AG04449 (cell line): Measurements from ENCODE around the genes ENTPD8, ARRDC1 and EHMT1.

DNA sequence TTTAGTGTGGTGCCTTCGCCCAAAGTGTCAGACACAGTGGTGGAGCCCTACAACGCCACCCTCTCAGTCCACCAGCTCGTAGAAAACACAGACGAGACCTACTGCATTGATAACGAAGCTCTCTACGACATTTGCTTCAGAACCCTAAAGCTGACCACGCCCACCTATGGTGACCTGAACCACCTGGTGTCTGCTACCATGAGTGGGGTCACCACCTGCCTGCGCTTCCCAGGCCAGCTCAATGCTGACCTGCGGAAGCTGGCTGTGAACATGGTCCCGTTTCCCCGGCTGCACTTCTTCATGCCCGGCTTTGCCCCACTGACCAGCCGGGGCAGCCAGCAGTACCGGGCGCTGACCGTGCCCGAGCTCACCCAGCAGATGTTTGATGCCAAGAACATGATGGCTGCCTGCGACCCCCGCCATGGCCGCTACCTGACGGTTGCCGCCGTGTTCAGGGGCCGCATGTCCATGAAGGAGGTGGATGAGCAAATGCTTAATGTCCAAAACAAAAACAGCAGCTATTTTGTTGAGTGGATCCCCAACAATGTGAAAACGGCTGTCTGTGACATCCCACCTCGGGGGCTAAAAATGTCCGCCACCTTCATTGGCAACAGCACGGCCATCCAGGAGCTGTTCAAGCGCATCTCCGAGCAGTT lies 1.8 kb downstream of the TUBB4B start:
- RRBS = no CpG with 5 or more reads among the region's 30 CpGs

GRCh38 chr9:137243373-137243876 lies 2.3 kb downstream of the TUBB4B start:
- RRBS = no CpG with 5 or more reads among the region's 17 CpGs

DNA sequence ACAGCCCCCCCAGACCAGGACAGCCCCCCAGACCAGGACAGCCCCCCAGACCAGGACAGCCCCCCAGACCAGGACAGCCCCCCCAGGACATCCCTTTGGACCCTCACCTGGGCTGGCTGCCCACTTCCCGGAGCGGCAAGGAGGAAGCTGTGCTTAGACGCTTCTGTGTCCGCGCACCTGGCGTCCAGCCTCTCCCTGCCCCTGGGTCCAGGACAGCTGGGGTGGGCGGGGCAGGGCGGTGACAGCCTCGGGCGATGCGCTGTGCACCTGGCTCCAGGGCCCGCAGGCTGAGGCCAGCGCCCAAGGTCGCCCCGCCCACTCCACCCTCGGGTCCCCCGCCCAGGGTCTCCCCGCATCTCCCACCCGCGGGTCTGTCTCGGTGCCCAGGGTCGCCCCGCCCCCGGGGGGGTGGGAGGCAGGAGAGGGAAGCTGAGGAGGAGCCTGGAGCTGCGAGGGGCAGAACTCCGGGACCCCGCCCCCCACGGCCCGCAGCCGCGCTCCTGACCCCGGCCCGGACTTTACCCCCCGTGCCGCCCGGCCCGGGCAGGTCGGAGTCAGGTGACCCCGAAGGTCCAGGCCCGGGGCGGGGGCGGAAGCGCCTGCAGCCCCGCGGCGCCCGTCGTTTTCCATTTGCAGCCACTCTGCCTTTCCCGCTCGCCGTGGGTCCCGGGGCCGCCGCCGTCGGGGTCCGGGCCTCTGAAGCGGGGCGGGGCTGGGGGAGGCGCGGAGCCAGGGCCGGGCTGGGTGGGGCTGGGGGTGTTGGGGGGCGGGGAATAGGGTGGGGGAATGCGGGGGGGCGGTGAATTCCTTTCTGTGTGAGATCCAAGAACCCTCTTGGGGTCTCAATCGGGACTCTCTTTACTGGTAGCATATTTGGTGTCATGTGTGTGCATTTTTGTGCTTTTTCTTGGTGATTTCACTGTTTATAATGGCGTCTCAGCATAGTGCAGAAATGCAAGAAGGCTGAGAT lies at the start of gene ENTPD8:
Gene ENTPD8 (minus strand): TSS at position 179 of the 970 bp plus-strand sequence.
- RRBS = 4% methylated on average over 26 of the region's 67 CpGs

- RRBS = no CpG with 5 or more reads among the region's 22 CpGs
These were observed 8.8 kb upstream of the ENTPD8 start for GRCh38 chr9:137449709-137450547.

DNA sequence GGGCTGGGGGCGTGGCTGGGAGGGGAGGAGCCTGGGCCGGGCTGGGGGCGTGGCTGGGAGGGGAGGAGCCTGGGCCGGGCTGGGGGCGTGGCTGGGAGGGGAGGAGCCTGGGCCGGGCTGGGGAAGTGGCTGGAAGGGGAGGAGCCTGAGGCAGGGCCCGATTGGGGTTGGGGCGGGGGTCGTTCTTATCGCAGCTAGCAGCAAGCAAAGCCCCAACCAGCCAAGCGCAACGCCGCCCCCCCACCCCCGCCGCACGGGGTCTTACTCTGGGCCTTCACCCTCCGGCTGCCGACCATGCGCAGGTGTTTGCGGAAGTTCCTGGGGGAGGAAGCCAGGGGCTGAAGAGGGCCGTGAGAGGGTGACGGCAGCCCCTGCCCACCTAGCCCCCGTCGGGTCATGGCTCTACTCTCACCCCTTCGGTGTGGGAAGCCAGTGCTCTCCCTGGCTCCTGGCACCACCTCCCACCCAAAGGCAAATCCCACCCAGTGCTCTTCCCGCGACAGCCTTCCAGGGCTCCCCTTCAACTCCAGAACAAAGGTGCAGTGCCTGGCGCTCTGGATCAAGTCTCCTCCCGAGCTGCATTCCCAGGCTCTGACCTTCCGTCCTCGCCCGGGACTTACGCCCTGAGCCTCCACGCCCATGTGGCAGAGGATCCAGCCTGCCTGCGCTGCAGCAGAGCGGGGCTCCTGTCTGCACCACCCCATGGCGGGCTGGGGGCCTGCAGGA lies 4.8 kb downstream of the NSMF start:
- RRBS = no CpG with 5 or more reads among the region's 37 CpGs

GRCh38 chr9:137455902-137456962 lies 2.9 kb downstream of the NSMF start:
- RRBS = no CpG with 5 or more reads among the region's 17 CpGs

DNA sequence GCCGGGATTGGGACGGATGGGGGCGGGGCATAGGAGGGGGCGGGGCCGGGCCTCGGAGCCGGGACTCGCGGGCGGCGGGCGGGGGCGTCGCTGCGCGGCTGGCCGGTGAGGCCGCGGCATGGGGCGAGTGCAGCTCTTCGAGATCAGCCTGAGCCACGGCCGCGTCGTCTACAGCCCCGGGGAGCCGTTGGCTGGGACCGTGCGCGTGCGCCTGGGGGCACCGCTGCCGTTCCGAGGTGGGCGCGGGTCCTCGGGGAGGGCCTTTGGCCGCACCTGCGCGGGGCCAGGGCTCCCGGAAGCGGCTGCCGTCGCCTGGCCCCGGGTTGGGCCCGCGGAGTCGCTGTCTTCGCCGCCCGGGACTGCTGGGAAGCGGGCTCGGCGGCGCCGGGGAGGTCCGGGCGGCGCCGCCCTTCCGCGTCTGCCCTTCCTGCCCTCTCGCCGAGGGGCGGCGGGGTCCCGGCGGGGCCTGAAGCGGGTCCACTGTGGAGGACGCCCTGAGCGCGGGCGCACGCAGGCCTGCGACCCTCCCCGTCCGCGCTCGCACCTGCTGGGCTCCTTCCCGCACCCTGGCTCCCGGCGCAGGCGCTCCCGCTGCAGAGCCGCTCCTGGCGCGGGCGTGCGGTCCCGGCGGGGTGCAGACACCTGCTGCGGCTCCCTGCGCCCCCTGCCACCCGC lies at the start of gene ARRDC1:
Gene ARRDC1 (plus strand): TSS at position 87 of the 675 bp plus-strand sequence.
- RRBS = 3% methylated on average over 49 of the region's 94 CpGs

- RRBS = 2% methylated on average over 36 of the region's 94 CpGs
These were observed at the start of gene EHMT1 for GRCh38 chr9:137618467-137619142. Gene EHMT1 (plus strand): TSS chr9:137619005.

GRCh38 chr9:137740281-137740709 lies 121.5 kb downstream of the EHMT1 start:
- RRBS = no CpG with 5 or more reads among the region's 11 CpGs

GRCh38 chr9:137745413-137746033 lies 126.7 kb downstream of the EHMT1 start:
- RRBS = no CpG with 5 or more reads among the region's 11 CpGs

DNA sequence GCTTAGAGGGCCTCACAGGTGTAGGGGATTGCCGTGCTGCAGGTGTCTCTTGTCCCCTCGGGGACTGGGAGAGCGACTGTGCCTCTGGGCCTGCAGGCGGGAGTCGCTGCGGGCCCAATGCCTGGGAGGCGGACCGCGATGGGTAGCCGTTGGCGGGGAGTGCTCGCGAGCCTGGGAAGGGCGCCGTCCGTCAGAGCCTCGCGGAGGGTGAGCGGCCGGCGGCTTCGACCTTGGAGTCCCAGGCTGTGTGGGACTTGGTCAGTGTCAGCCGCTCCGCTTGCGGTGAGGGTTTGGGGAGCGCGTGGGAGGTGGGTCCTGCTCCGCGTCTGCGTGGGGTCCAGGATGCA lies 89.0 kb upstream of the CACNA1B start:
- RRBS = no CpG with 5 or more reads among the region's 30 CpGs

GRCh38 chr9:138022859-138023221 lies 145.3 kb downstream of the CACNA1B start:
- RRBS = no CpG with 5 or more reads among the region's 42 CpGs